ENCODE measurements around the genes CYB5R3 and A4GALT.

DNA sequence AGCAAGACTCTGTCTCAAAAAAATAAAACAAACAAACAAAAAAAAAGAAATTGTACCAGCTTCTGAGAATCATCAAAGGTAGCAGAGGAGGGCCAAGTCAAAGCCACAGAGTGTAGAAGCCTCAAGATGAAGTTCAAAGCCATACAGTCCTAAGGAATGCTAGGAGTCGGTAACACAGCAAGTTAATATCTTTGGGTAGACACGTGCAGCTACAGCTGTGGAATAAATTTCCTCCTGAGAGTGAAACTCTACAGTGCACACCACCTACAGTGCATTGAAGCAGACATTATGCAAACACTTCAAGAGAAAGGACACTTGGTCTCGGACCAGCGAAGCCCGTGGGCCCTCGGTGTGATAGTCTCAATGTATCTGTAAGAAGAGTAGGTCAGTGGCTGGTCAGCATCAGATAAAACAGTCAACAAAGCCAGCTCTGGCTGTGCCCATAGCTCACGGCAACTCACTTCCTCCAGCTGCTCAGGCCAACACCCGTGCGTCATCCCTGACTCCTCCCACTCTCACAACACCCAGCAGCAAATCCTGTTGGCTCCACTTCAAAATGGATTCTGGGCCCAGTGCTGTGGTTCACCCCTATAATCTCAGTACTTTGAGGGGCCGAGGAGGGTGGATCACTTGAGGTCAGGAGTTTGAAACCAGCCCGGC lies 16.5 kb upstream of the SERHL2 start:
- PRO-cap = bidirectional peak, plus-strand start at position 554 of the sequence, minus-strand start at position 379 of the sequence

- PRO-cap = bidirectional peak, plus-strand start at chr22:42649479, minus-strand start at chr22:42649340; unidirectional peak, minus-strand start at chr22:42649738
Observed at GRCh38 chr22:42649052-42649932, at the start of gene CYB5R3. Gene CYB5R3 (minus strand): TSS chr22:42649392.

- PRO-cap = no peak
Observed at GRCh38 chr22:42699077-42699859, 21.4 kb downstream of the A4GALT start.

DNA sequence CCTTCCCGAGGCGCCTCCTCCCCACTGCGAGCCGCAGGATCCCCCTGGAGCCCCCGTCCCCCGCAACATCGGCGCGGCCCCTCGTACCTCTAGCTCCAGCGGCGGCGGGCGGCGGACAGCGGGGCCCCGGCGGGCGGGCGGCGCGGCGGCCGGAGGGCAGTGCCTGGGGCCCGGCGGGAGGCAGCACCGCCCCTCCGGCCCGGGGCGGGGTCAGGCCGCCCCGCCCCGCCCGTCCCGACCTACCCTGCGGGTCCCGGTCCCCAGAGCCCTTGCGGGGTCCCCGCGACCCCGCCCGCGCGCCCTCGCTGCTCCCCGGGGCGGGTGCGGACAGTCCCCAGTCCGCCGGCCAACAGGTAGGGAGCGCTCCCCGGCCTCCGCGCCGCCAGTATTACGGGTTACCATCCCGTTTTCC lies at the start of gene A4GALT:
Gene A4GALT (minus strand): TSS at position 161 of the 412 bp plus-strand sequence.
- PRO-cap = bidirectional peak, plus-strand start at position 337 of the sequence, minus-strand start at position 161 of the sequence

GRCh38 chr22:42803283-42803914 lies 53.7 kb downstream of the ARFGAP3 start:
- PRO-cap = no peak

DNA sequence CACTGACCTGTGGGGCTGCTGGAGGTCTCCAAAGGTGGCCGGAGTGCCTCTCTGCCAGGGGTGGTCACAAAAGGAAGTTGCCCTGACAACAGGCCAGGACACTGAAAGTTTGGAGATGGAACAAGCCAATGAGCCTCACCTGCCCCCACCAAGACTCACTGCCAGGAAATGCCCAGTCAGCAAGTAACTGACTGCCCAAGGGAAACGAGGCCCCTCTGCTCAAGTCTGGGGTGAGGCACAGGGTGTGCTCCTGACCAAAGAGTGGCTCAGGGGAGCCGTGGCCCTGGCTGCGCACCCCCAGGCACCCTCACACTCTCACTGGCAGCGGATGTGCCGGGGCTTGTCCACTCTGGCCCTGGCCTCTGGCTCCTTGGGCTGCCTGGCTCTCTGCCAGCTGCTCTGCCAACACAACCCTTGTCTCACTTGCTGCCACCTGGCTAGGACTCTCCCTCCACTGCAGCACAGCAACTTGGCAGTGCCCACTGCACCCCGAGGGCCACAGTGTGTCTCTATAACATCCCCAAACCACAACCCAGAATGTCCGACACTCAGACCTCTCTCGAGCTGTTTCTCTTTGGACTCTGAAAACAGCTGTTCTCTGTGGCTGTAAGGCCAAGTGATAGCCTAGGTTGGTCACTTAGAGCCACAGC lies 51.5 kb downstream of the ARFGAP3 start:
- PRO-cap = no peak

- PRO-cap = no peak
Observed at GRCh38 chr22:42887272-42887910, 30.3 kb upstream of the ARFGAP3 start.

GRCh38 chr22:42888014-42888647 lies 31.1 kb upstream of the ARFGAP3 start:
- PRO-cap = no peak

GRCh38 chr22:42895509-42896203 lies 38.6 kb upstream of the ARFGAP3 start:
- PRO-cap = unidirectional peak, plus-strand start at chr22:42895710

- PRO-cap = no peak
Observed at GRCh38 chr22:42903445-42904246, 46.6 kb upstream of the ARFGAP3 start.

DNA sequence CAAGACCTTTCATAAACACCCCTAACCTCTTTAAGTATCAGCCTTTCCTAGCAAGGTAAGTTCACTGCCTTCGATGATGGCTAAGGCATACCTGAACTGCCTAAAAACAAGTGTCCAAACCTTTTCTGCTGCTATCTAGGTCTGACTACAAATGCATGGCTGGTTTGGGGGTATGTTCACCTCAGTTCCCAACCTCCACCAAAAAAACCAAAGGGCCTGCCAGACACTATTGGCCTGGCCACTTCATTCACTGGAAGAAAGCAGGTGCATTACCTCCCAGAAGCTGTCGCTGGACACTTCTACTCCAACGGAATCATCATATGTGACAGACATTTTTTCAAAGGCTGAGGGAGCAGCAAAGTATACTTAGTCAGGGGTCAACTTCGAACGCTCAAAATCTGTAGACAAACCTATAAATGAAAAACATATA lies 54.7 kb upstream of the ARFGAP3 start:
- PRO-cap = no peak

DNA sequence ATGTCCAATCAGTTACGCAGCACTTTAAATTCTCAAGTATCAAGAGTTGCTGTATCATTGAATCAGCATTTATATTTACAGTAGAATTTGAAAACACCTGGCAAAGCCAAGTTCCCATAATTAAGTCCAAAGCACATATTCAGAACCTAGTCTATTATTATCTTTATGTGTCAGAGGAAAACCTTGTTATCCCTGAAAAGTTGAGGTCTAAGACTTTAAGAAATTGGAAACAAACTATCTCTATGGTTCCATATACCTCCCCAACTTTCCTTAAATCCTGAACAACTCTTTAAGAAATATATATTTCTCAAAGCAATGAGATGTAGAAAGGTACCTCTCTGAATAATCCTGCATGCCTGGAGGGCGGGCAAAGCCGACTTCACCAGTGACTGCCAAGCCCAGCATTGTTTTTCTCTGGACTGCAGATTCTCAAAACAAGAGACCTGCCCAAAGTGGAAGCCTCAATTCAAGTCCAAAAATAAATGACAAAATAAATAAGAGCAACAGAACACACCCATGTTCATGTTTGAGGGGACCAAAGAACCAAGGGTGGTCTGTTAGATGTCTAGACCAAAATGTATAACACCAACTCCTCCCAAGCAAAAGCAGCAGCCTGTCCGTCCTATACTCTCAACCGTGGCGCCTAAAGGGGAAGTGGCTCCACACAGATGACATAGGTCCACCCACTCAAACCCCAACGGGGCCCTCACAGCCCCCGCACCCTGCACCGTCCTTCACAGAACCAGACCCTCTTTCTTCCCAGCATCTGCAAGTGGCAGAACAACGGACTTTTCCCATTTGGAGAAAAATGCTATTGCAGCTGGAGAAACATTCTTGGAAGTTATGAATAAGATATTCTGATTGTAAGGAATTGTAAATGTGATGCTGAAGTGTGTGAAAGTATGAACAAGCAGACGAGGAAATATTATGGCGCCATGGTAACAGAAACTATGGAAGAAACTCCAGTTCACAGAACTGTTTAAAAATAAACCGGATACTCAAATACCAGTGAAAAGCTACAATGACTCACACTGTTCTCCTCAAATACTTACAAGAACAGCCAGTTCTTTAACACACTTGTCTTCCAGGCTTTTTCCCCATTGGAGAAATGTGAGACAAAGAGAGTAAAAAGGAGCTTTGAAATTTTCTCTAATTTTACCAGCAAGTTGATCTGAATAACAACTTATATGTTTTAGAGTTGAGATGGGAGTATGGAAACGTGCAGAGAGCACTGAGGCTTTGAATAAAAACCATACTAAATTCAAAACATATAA lies 76.3 kb upstream of the ARFGAP3 start:
- PRO-cap = unidirectional peak, minus-strand start at position 645 of the sequence; unidirectional peak, minus-strand start at position 800 of the sequence

- PRO-cap = no peak
Observed at GRCh38 chr22:42934247-42934911, 77.3 kb upstream of the ARFGAP3 start.

- PRO-cap = no peak
Observed at GRCh38 chr22:42943908-42944345, 71.0 kb downstream of the PACSIN2 start.

- PRO-cap = no peak
Observed at GRCh38 chr22:42945537-42946604, 69.1 kb downstream of the PACSIN2 start.

DNA sequence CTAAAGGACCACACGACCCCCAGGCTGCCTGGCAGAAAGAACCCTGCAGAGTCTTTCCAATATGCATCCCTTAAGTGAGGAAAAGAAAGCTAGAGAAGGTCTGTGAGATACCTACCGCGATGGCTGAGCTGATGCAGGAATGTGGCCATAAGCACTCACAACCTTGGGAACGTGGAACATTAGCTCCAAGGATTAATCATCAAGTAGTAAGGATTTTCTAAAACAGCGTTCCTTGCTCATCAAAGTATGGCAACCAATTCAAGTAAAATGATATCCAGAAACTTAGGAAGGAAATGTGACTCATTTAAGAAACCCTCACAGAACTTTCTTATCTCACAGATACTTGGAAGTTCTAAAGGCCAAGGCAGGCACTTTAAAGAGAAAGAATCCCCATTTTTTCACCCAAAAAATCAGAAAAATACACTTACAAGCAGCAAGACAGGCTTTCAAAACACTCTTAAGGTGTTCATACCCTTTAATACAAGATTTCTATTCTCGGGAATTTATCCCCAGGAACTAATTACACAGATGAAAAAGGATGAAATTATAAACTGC lies 12.7 kb downstream of the PACSIN2 start:
- PRO-cap = no peak

DNA sequence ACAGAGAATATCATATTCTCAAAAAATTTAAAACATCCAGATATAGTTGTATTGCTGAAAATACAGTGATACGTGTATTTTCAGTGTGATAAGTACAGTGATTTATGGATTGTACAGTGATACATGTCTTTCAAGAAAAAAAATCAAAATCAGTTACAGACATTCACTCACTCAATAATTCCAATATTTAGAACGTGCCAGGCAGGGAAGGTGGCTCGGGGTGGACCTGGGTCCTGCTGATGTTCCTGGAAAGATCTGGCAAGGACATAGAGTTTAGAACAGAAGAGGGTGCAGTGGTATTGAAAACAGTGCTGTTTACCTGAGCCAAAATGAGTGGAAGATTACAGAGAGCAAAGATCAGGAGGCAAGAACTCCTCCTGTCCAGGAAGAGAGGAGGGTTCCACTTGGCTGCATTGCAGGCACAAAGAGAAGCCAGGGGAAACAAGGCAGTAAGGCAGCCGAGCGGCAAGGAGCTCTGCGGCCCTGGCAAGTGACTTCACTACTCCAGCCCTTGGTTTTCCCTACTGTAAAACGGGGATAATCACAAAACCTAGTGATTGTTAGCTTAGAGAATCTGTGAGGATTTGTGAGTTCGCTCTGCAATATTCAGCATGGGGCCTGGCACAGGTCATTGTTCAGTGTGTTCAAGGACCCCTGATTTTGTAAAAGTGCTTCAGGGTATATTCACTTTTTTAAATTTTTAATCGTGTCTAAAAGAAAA lies 3.6 kb upstream of the PACSIN2 start:
- PRO-cap = no peak

GRCh38 chr22:43027468-43027780 lies 12.5 kb upstream of the PACSIN2 start:
- PRO-cap = no peak

GRCh38 chr22:43036090-43036755 lies 21.3 kb upstream of the PACSIN2 start:
- PRO-cap = no peak

DNA sequence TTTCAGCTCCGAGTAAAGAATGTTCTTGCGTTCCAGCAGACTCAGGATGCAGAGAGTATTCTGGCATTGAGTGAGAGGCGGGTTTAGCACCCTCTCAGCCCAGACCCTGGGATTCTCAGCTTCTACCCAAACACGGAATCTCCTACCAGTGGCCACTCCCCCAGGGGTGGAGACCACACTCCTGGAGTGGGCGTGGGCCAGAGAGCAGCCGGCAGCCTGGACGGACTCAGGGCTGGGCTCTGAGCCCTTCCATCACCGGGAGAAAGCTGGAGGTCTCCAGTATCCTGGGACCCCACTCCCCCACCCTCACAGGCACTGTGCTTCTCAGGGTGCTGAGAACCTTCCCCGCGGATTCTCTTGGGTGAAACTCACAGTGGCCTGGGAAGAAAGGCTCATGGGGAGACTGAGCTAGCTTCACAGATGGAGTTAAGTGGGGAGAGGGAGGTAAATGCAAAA lies 26.2 kb upstream of the TTLL12 start:
- PRO-cap = no peak